ENCODE measurements around the genes BLVRA and MYL7.

DNA sequence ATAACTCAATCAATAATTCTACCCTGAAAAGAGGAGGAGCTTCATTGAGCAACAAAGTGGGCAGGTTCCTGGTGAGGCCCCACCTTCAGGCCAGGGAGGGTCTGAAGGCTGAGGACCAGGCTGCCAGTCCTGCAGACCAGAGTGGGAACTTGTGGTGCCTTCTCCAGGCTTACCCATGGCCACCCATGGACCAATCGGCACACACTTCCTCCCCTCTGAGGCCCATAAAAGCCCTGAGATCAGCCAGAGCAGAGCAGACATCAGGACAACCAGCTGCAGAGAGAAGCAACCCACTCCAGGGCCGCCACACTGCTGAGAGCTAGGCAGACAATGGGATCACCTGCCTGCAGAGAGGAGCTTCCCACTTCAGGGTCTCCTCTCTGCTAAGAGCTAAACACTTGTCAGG lies 34.1 kb downstream of the C7orf25 start:
- RRBS, result no CpG with 5 or more reads among the region's 2 CpGs

DNA sequence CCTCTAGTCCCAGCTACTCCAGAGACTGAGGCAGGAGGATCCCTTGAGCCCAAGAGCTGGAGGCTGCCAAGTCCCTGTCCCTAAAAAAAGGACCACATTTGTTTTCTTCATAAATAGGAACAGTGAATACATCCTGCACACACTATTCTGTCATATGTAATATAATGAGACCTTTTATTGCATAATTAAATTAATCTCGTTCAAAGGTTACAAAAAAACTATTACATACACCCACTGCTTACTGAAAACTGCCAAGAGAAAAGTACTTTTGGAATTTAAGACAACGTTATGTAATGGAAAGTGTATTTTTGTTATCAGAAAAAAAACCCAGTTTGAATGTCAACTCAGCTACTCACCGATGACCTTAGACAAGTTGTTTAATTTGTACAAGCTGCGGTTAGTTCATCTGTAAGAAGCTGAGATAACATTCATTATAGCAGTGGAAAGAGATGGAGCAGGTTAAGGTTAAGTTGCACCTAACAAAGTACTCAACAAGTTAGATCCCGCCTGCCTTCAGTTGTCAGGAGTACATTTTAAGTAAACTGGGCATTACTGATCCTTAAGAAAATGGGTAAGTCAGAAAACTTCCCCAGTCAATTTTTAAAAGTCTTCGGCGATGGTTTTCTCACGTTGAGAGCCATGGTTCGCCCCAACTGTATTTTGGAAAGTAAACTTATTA lies 1.1 kb downstream of the PSMA2 start:
- RRBS, result no CpG with 5 or more reads among the region's 9 CpGs

DNA sequence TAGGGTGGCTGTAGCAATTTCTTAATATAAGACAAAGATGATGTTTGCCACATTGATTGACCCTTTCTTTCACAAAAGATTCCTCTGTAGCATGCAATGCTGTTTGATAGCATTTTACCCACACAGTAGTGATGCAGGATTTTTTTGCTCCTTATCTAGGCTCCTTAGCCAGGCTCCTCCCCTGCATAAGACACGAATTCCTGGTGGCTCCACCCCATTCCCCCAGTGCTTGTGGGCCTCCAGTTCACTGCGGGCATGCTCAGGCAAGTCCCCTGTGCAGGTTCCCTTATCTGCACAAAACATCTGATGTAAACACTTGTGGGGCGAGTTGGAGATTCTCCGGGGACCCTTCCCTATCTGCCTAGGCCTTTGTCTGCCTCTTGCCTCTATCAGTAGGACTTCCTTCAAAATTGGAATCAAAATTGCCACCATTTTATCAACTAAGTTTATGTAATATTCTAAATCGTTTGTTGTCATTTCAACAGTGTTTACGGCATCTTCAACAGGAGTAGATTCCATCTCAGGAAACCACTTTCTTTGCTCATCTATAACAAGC lies 5.4 kb upstream of the STK17A start:
- RRBS, result no CpG with 5 or more reads among the region's 6 CpGs

DNA sequence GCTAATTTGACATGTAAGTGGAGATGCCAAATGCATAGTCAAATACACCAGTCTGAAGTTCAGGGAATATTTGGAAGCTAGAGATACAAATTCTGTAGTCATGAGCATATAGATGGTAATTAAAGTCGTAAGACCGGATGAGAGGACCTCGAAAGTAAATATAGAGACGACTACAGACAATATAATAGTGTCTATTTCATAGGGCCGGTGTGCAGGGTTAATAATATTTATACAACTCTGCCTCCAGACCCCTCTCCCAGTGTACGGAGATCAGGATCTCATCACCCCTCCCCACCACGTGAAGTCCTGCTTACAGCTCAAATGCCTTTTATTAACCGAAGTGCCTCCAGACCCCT lies 598 bp upstream of the STK17A start:
- RRBS, result no CpG with 5 or more reads among the region's 8 CpGs

- RRBS, result no CpG with 5 or more reads among the region's 4 CpGs
These were observed 26.4 kb downstream of the STK17A start for GRCh38 chr7:43609063-43609988.

GRCh38 chr7:43695222-43695841 lies 34.0 kb downstream of the COA1 start:
- RRBS, result no CpG with 5 or more reads among the region's 2 CpGs

- RRBS, result 6% methylated on average over 38 of the region's 89 CpGs
These were observed at the start of gene BLVRA for GRCh38 chr7:43757927-43758968. TSS of gene BLVRA (plus strand) at chr7:43758680.

DNA sequence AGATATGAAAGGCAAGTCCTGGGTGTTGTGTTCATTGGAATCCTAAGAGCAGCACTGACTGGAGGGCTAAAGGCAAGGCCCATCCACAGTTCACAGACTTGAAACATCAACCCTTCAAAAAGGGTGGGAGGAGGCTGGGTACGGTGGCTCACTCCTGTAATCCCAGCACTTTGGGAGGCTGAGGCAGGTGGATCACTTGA lies 5.1 kb upstream of the MRPS24 start:
- RRBS, result no CpG with 5 or more reads among the region's 1 CpG

DNA sequence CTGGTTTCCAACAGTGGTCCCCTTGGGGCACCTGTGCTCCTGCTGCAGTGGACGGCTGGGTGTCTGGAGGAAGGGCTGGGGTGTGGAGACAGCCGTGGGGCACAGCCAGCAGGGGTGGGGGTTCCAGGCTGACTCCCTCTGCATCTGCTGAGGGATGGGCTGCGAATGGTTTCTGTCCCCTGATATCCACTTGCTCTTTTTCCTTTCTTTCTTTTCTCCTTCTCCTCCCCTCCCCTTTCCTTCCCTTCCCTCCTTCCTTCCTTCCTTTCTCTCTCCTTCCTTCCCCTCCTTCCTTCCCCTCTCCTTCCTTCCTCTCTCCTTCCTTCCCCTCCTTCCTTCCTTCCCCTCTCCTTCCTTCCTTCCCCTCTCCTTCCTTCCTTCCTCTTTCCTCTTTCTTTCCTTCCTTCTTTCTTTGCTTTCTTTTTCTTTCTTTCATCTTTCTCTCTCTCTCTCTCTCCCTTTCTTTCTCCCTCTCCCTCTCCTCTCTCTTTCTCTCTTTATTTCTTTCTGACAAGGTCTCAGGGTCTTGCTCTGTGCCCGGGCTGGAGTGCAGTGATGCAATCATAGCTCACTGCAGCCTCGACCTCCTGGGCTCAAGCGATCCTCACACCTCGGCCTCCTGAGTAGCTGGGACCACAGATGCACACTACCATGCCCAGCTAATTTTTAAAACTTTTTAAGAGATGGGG lies 20.2 kb upstream of the SPDYE1 start:
- RRBS, result no CpG with 5 or more reads among the region's 7 CpGs

DNA sequence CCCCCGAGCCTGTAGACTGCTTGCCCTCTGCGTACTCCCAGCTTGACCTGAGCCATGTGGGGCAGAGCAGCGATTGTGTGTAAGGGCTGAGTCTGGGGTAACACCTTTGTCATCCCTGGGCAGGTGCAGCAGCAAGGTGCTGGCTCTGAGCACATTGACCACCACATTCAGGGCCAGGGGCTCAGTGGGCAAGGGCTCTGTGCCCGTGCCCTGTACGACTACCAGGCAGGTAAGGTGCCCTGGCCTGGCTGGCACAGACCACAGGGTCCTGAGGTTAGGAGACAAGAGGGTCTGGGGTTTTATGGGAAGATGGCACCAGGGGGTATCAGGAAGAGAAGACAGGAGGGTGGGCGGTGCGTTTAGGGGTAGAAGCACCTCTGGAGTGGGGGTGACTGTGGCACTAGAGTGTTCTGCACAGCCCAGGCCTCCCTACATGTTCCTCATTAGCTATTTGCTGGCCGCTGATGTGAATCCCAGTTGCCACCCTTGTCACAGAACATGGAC lies 5.4 kb downstream of the PGAM2 start:
- RRBS, result no CpG with 5 or more reads among the region's 8 CpGs

- RRBS, result no CpG with 5 or more reads among the region's 8 CpGs
These were observed 1.5 kb upstream of the PGAM2 start for GRCh38 chr7:44066709-44067401.

GRCh38 chr7:44071661-44073134 lies 6.8 kb upstream of the PGAM2 start:
- RRBS, result no CpG with 5 or more reads among the region's 20 CpGs

GRCh38 chr7:44141205-44141716 lies at the start of gene MYL7:
TSS of gene MYL7 (minus strand) at chr7:44141332.
- RRBS, result no CpG with 5 or more reads among the region's 5 CpGs

- RRBS, result no CpG with 5 or more reads among the region's 11 CpGs
These were observed 57.0 kb downstream of the YKT6 start for GRCh38 chr7:44257645-44258219.

DNA sequence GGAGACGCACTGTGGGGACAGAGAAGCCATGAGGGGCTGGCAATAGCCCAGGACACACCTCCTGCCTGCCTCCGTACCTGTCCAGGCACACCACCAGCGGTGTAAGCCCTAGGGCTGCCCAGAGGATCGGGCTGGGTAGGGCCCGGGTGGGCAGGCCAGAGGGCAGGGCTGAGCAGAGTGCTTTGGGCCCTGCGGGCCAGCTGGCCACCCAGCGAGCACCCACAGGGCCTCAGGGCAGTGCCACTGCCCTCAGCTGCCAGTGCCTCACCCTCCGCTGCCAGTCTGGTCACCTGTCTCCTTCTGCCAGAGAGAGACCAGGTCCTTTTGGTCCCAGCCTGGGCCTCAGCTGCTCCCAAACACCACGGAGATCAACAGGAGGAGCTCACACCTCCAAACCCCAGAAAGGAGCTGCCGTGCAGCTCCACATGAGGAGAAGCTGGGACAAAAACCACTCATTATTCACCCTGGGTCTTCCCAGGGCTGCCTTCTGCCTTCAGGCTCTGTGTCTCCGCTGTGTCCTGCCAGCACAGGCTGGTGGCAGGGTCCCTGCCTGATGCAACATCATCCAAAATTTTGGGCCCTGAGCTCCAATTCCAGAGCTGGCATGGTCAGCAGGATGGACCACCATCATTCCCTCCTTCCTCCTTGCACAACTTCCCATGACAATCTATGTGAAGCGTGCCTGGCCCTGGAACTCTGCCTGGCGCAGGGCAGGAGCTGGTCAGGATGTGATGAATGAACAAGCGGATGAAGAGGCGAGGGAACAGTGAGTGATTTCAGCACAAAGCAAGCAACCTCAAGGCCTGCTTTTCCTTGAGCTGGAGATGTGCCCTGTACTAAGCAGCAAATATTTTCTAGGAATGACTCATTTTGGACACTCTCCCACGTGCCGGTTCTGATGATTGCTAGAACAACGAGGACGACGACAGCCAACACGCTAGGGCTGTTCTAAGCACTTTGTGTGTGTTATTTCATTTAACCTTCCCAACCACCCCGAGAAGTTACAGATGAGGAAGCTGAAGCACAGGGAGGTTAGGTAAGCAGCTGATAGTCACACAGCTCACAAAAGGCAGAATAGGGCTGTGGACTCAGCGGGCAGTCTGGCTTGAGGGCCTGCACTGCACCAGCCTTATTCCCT lies 58.5 kb downstream of the YKT6 start:
- RRBS, result no CpG with 5 or more reads among the region's 23 CpGs

DNA sequence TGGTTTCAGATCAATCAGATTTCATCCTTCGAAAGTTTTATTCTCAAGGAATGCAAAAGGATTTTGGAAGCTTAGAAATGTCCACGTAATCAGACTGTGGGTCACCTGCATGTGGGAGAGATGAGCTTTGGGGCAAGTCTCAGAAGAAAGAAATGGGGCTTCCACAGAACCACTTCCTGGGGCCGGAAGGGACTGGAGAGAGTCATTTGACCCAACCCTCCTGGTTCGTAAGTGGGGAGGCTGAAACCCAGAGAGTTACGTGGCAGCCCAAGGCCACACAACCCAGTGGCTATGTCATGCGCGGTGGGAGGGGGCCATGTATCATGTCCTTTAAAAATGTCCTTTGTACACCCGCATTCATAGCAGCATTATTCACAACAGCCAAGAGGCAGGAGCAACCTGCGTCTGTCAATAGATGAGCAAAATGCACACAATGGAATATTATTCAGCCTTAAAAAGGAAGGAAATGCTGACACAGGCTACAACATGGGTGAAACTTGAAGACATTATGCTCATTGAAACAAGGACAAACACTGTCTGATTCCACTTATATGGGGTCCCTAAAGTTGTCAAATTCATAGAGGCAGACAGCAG lies 15.1 kb downstream of the CAMK2B start:
- RRBS, result no CpG with 5 or more reads among the region's 9 CpGs

- RRBS, result 26% methylated on average over 2 of the region's 18 CpGs
These were observed 4.5 kb downstream of the CAMK2B start for GRCh38 chr7:44320659-44321554.

- RRBS, result no CpG with 5 or more reads among the region's 11 CpGs
These were observed 24.4 kb downstream of the OGDH start for GRCh38 chr7:44630595-44631367.

GRCh38 chr7:44637925-44639036 lies 31.9 kb downstream of the OGDH start:
- RRBS, result no CpG with 5 or more reads among the region's 10 CpGs

DNA sequence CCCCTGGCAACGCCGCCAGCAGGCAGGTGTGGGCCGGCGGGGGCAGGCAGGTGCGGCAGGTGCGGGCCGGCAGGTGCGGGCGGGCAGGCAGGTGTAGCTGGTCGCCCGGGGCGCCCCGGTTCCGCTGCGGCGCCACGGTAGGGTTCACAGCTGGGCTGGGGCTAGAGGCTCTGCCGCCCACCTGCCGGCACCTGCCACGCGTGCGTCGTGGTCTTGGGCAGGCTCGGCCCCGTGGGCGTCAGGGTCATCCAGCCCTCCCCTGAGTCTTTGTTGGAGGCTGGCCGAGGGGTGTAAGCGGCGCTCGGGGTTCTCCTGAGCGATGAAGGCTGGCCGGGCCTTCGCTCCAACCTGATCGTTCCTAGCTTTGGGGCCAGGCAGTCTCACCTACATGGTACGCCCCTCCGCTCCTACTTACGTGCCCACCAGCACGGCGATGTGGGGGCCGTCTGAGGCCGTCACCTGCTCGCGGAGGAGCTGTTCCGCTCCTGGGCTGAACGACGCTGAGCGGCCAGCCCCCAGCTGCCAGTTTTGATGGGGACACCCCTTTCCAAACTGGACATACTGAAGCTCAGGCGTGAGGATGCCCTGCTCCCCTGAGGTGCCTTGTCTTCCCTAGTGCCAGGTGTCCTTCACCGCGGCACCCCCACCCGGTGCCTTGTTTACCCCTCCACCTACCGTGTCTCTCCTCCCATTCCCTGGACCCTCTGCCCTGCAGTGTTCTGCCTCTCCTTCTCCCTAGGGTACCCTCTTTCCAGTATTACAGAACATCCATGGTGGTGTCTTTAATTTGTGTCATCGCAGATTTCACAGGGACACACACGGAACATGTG lies 582 bp downstream of the ZMIZ2 start:
- RRBS, result 4% methylated on average over 15 of the region's 54 CpGs